B cell (primary cell): Measurements from ENCODE around the genes SORT1, ATXN7L2 and GSTM4.

DNA sequence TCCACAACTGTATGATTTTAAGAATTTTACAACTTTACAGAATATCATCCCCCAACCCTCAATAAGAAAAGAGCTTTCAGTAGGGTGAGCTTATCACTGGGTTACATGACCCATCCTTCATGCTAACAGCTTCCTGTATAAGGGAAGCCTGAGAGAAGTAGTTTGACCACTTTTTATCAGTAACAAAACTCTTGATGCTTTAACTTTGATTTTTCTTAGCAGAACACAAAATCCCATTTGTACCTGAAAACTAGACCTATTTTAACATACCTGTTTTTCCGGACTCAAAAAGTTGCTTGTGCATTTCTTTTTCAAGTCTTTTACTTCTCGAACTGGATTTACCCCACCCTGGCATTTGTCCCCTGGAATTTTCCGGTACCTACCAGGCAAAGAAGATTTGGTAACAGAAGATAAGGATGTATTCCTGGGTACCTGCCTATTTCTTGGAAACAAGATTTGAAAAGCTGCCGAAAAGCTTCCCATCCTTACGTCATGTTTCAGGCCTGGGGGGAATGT lies 9.8 kb upstream of the MYBPHL start:
- PRO-cap, result no peak
- CAGE, long polyA plus RNA, result no peak

GRCh38 chr1:109397524-109398407 lies at the start of gene SORT1:
TSS of gene SORT1 (minus strand) at chr1:109397918.
- PRO-cap, result no peak
- CAGE, long polyA plus RNA, result no peak

DNA sequence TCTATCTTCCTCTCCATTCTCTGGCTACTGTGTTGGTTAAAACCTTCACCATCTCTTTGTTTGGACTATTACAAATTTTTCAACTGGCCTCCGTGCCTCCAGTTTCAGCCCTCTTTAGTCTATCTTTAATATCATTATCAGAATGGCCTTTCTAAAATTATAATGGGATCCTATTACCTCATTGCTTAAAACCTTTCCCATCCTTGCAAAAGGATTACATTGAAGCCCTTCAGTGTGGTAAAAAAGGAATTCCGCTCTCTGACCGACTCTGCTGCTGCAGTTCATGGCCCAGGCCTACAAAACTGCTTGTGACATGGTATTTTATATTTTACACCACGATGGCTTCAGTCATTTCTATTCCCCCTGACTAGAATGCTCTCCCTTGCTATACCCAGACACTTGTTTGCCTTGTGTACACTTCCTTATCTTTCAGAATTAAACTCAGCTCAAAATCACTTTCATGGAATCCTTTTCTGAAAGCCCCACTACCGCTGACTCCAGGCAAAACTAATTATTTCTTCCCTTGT lies 12.4 kb downstream of the PSMA5 start:
- PRO-cap, result no peak
- CAGE, long polyA plus RNA, result no peak

- PRO-cap, result unidirectional peak, plus-strand start at chr1:109483980; unidirectional peak, minus-strand start at chr1:109484203
- CAGE, long polyA plus RNA, result no peak
Observed at GRCh38 chr1:109483565-109484401, at the start of gene ATXN7L2. TSS of gene ATXN7L2 (plus strand) at chr1:109483905.

GRCh38 chr1:109615853-109616339 lies 3.5 kb downstream of the GNAT2 start:
- PRO-cap, result no peak
- CAGE, long polyA plus RNA, result no peak

GRCh38 chr1:109643280-109643840 lies 12.5 kb upstream of the GSTM4 start:
- PRO-cap, result no peak
- CAGE, long polyA plus RNA, result no peak

GRCh38 chr1:109649367-109649931 lies 6.5 kb upstream of the GSTM4 start:
- PRO-cap, result no peak
- CAGE, long polyA plus RNA, result no peak

- PRO-cap, result unidirectional peak, minus-strand start at chr1:109656245
- CAGE, long polyA plus RNA, result no peak
Observed at GRCh38 chr1:109655584-109656523, at the start of gene GSTM4. TSS of gene GSTM4 (plus strand) at chr1:109656099.

- PRO-cap, result unidirectional peak, minus-strand start at chr1:109740316
- CAGE, long polyA plus RNA, result no peak
Observed at GRCh38 chr1:109739716-109740905, 727 bp downstream of the GSTM3 start.

DNA sequence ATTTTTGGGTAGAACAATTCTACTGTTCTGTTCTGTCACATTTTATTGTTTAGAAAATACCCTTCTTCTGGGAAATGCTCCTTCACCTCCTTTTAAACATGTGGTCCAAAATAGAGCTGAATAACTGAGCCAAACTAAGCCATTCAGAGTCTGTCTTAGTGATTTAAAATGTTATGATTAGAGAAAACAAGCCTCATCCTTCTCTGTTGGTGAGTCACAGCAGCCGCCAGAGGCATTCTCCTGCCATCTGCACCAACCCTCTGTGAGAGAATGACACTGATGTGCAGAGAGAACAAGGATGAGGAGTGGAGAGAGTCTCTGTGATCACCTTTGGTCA lies 38.5 kb upstream of the CSF1 start:
- PRO-cap, result no peak
- CAGE, long polyA plus RNA, result no peak

DNA sequence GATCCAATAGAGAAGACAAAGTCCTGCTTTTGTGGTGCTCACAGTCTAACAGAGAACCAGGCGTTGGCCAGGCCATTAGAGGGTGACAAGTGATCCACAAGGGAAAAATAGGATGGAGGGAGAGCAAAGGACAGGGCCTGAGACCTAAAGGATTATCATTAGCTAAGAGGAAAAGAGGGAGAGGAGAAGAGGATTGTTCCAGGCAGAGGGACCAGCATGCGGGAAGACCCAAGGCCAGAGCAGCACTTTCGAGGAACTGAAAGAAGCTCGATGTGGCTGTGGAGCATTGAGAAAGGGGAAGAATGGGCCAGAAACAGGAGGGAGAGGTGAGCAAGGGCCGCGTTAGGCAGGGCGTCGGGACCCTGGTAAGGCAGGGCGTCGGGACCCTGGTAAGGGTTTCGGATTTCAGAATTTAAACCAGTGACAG lies 22.8 kb upstream of the CSF1 start:
- PRO-cap, result no peak
- CAGE, long polyA plus RNA, result no peak

GRCh38 chr1:109895831-109896409 lies 14.7 kb upstream of the CSF1 start:
- PRO-cap, result no peak
- CAGE, long polyA plus RNA, result no peak

DNA sequence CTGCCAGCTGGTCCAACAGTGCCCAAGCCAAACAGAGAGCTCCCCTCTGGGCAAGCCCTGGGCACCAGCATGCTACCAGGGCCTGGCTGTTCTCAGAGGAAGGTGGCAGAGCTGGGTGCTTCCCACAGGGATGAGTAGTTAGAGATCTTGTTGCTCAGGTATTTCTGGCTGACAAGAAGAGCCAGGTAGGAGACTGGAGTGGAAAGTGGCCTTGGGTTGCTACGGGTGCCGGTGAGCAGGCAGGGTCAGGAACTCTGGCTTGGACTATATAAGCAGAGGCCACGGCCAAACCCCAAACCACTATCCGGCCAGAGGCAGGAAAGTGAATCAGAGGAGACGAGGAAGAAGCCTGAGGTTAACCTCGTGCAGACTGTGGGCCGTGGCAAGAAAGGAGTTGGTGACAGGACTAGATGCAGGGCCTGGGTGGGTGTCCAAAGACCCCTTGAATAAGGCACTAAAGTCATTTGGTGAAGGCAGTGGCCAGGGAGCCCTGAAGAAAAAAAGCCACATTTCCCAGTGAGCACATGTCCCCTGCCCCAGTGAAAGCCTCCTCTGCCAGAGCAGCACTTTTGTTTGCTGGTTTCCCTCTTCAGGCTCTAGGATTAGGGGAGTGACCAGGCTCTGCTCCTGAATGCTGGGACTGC lies 23.2 kb downstream of the CSF1 start:
- PRO-cap, result no peak
- CAGE, long polyA plus RNA, result no peak

GRCh38 chr1:109959888-109960510 lies 24.6 kb upstream of the AHCYL1 start:
- PRO-cap, result no peak
- CAGE, long polyA plus RNA, result no peak

DNA sequence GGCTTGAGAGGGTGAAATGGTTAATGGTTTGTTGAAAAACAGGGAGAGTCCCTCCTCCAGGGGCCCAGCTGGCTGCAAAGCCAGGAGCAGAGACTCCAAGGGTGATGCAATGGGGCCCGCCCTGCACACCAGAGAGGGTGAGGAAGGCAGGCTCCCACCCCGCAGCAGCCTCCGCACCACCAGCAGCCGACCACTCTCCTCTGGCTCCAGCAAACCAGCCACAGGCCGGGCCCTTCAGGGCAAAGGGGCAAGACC lies 6.6 kb upstream of the AHCYL1 start:
- PRO-cap, result no peak
- CAGE, long polyA plus RNA, result no peak

GRCh38 chr1:110018124-110018837 lies 16.1 kb upstream of the STRIP1 start:
- PRO-cap, result no peak
- CAGE, long polyA plus RNA, result no peak

GRCh38 chr1:110084299-110085267 lies 14.1 kb upstream of the ALX3 start:
- PRO-cap, result unidirectional peak, minus-strand start at chr1:110084827
- CAGE, long polyA plus RNA, result no peak

DNA sequence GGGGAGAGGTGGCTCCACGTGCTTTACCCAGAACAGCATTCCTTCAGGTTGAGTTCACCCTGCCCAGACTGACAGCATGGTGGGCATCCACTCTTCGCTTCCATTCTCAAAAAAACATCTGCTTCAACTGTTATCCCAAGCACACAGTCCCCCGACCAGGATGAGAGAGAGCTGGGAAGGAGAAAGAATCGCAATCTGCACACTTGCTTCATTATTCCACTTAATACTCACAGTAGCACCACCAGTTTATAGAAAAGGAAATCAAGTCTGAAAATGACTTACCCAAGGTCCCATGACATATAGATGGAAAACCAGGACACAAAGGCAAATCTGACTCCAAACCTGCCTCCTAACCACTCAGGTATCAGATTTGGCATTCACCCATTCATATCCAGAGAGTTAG lies 27.3 kb upstream of the RBM15 start:
- PRO-cap, result no peak
- CAGE, long polyA plus RNA, result no peak

DNA sequence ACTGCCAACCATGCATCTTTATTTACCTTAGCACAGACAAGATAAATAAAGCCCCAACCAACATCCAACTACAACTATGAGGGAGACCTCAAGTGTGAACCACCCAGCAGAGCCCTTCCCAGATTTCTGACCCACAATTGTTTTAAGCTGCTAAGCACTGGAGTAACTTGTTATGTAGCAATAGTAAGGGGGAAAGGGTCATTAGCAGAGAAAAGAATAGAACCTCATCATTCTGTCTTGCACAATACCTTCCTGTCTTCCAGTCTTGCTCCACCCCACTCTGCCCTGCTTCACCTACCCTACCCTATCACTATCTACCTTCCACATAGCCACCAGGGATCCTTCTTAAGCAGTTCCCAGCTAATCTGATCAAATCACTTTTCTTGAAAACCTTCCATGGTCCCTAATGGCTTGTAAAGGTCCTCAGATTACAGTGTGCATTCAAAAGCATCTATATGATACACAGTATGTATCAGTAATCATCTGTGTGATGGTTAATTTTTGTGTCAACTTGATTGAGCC lies 19.7 kb upstream of the RBM15 start:
- PRO-cap, result no peak
- CAGE, long polyA plus RNA, result no peak

DNA sequence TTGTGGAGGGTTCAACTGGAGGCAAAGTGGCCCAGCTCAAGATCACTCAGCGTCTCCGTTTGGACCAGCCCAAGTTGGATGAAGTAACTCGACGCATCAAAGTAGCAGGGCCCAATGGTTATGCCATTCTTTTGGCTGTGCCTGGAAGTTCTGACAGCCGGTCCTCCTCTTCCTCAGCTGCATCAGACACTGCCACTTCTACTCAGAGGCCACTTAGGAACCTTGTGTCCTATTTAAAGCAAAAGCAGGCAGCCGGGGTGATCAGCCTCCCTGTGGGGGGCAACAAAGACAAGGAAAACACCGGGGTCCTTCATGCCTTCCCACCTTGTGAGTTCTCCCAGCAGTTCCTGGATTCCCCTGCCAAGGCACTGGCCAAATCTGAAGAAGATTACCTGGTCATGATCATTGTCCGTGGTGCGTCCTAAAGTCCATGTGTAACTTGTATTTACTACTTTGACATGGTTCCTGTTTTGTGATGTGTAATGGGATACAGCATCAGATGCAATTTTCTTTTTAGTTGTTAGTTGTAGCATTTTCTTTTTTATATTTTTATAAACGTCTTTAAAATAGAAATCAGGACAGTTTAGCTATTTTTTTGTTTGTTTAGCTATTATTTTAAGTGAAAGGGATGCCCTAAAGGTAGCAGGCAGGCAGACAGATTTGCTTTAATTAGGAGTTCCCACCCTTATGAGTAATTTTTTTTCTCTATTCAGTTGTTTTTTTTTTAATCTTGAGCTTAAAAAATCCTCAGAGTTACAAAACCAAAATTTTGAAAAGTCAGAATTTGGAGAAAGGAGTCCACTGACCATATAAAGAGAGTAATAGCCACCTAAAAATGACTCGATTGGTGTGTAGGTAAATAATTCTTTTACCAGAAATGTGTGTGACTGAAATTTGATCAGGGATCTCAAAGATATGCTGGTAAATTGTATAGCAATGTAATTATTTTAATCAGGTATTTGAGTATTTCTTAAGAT lies 3.0 kb downstream of the RBM15 start:
- PRO-cap, result no peak
- CAGE, long polyA plus RNA, result no peak